Ureter (tissue), 1 donor: ENCODE data around the genes NEK9 and TTLL5.

DNA sequence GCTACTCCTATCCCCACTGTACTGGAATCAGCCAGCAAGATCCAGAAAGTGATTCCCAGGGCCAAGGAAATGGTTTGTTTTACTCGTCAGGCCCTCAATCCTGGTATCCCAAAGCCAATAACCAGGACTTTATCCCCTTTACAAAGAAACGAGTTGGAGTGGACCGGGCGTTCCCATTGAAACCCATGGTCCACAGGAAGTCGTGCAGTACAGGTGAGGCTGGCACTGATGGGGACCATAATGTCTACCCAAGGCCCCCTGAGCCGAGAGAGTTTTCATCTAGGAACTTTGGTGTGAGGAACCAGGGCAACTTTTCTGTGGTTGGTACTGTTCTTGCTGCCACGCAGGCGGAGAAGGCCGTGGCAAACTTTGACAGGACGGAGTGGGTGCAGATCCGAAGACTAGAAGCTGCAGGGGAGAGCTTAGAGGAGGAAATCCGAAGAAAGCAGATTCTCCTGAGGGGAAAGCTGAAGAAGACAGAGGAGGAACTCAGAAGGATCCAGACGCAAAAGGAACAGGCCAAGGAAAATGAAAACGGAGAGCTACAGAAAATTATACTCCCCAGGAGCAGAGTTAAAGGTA lies 1.5 kb downstream of the ZC2HC1C start:
- PRO-cap: no peak

- PRO-cap: bidirectional peak, plus-strand start at chr14:75127137, minus-strand start at chr14:75127045
Observed at GRCh38 chr14:75126895-75127824, at the start of gene NEK9. Gene NEK9 (minus strand): TSS chr14:75127048.

- PRO-cap: no peak
Observed at GRCh38 chr14:75242429-75243066, 36.1 kb upstream of the FOS start.

DNA sequence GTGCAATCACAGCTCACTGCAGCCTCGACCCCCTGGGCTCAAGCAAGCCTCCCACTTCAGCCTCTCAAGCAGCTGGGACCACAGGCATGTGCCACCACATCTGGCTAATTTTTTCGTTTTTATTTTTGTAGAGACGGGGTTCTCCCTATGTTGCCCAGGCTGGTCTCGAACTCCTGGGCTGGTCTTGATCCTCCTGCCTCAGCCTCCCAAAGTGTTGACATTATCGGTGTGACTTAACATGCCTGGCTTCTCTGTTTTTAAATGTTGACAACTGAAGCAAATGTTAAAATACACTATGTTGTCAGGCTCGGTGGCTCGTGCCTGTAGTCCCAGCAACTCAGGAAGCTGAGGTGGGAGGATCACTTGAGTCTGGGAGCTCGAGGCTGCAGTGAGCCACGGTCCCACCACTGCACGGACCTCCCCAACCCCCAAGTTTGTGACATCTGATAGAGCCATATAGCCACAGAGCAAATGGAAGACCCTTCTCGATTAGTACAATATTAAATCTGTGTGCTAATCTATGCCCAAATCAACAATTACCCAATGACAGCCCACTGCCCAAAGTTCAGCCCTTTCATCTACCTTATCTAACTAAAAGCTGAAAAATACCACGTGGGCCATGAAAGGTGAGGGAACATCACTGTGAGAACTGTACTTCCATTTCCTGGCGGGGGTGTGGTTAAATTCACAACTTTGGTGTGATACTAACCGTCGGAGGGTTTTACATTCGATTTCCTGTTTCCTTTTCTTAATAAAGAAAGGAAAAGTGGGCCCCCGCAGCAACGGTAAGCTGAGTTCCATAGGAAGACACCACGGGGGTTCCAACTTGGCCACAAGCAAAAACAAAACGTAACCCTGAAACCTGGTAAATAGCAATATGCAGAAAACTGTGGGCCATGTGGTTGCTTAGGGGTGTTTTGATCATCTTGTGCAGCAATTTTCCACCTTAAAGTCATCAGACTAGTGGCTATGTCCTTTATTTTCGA lies 31.3 kb upstream of the FOS start:
- PRO-cap: no peak

DNA sequence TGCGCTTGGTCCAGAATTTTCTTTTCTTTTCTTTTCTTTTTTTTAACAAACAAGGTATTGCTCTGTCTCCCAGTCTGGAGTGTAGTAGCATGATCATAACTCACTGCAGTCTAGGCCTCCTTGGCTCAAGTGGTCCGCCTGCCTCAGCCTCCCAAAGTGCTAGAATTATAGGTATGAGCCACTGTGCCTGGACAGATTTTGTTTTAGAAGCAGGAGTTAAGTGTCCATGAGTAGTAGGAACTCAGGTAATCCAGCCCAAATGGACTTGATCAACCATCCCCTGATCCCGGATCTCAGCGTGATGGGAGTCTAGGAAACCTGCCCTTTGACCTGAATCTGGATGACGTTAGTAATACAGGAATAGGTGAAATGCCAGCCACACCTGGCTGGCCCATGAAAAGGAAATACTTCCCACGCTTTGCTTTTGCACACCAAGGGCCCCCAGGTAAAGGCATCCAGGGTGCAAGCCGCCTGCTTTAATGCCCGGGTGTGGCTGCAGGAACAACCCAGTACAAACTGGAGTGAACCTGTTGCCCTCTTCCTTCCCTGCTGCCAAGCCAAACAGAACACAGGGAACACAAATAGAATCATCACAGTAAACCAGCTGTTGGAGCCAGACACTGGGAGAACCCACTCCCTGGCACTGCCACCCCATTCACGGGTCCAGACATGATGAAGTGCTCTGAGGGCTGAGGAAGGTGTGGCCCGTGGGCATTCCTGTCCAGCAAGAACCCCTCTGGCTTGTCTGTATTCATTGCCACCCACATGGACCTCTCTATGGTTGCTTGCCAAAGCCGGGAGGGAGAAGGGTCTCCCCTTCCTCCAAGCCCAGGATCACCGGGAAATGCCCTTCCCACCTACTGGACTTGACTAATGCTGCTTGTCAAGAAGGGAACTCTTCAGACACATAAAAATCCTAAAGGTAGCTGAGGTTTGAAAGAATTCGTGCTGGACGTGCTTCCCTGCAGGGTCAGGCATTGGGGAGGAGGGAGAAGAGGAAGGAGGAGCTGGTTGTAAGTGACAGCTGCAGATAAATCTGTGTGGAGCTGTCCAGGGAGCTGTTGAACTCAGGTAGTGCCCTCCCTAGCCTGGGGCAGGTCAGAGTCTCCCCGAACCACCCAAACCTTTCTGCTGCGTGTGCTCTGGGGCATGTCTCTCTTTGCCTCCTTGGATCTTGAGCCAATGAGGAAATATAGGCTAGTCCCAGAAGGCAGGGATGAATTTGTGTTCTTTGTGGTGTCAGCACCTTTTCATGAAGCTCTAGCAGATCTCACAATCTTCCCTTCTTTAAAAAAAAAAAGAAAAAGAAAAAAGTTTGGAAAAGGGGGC lies 24.1 kb upstream of the FOS start:
- PRO-cap: no peak

DNA sequence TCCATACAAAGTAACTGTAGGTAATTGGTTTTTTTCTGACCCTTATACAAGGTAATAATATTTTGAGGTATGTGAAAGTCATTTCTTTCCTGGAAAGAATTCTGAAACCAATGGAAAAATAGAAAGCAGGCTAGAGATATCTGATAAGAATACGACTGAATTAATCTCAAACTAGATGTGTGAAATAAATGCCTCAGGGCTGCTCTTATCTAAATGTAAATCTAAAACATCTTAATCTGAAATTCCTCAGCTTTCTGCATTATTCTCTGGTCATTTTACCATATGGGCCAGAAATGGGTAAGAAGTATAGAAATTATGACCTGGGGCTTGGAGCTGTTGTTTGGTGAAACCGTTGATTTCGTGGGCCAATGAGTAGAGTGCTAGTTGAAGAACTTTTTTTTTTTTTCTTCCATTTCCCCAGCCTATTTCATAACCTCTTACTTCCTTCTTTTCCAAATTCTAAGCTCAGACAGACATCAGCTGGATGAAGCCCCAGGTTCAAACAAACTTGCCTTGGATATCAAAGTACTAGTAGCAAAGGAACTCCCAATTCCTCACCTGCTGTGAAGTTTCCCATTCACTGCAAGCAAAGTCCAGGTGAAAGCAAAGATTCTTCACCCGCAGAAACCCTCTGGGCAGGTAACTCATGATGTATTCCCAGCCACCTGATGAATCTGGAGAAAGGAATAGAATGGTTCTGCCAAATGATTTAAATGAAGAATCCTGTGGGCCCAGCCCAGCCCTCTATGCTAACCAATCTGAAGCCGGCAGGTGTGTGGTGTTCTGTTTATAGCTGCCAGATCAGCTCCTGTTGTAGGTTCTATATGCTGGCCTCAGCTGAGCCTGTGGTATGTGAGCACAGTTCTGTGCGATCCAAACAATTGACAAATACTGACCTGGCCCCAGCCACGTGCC lies 9.7 kb upstream of the FOS start:
- PRO-cap: no peak

GRCh38 chr14:75280373-75280759 lies 1.7 kb downstream of the FOS start:
- PRO-cap: no peak

GRCh38 chr14:75295037-75295482 lies 16.4 kb downstream of the FOS start:
- PRO-cap: no peak

DNA sequence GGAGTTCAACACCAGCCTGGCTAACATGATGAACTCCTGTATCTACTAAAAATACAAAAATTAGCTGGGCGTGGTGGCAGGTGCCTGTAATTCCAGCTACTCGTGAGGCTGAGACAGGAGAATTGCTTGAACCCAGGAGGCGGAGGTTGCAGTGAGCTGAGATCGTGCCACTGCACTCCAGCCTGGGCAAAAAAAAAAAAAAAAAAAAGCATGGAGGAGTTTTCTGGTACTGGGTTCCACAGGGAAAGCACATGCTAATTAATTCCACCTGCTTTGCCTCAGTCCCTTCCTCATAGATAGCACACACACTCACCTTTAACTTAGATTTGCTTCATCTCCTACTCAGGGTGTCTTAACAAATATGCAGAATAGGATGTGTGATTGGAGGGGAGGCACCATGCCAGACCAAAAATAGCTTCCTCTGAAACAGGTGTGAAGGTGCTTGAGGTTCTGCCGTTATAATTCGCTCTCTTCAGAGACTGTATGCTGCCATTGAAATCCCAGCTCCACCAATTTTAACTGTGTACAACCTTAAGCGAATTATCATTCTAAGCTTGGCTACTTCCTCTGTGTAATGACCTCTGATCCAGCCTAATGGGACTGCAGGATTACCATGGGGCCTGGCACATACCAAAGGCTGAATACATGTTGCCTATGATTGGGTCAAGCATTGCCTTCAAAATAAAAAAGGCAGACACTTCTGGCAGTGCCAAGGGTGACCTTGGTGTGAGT lies 9.3 kb downstream of the JDP2 start:
- PRO-cap: no peak

DNA sequence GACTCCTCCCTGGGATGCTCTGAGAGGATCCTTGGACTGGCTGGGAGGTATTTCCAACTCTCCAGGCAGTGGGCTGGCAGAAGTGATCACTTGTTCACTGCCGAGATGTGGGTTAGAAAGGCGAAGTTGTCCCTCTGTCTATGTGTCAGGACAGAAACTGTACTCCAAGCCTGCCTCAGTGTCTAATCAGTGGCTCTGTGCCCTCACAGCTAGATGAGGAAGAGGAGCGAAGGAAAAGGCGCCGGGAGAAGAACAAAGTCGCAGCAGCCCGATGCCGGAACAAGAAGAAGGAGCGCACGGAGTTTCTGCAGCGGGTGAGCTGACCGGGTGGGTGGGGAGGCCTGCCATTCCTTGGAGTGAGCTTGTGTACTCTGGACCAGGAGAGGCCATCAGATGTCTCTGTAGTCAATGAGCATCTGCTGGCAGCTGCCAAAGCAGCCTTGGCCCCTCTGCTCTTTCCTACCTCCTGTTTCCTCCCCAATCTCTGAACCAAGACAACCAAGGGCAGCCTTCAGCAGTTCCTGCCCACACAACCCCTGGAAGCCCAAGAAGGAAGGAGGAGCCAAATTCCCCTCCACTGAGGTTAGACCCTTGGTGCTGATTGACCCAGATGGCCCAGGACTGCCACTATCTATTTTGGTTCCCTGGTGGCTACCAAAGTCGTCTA lies 33.5 kb downstream of the JDP2 start:
- PRO-cap: no peak

DNA sequence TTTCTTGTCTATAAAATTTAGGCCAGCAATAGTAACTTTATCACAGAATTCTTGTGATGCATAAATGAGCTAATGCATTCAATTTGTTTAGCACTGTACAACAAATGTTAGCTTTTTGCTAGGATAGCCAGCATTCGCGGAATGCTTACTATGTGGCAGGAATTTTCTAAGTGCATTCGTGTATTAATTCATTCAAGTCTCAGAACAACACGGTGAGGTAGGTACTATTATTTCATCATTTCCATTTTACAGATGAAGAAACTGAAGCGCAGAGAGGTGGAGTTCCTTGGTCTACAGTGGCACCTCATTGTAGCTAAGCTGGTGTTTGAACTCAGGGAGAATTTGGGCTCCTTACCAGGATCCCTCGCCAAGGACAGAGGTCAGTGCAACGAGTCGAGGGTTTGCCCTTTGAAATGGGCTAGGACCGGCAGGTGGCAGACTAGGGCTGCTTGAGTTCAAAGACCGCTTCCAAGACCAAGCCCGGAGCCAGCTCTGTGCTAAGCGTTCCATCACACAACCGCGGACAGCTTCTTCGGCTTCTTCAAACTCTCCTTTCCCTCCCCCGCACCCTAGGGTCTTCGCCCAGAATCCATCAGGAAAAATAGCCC lies 894 bp upstream of the FLVCR2 start:
- PRO-cap: no peak

- PRO-cap: no peak
Observed at GRCh38 chr14:75651293-75651940, 9.3 kb downstream of the ERG28 start.

GRCh38 chr14:75660691-75662002 lies at the start of gene TTLL5:
Gene TTLL5 (plus strand): TSS chr14:75661246.
- PRO-cap: bidirectional peak, plus-strand start at chr14:75661157, minus-strand start at chr14:75660827; bidirectional peak, plus-strand start at chr14:75661268, minus-strand start at chr14:75661185

DNA sequence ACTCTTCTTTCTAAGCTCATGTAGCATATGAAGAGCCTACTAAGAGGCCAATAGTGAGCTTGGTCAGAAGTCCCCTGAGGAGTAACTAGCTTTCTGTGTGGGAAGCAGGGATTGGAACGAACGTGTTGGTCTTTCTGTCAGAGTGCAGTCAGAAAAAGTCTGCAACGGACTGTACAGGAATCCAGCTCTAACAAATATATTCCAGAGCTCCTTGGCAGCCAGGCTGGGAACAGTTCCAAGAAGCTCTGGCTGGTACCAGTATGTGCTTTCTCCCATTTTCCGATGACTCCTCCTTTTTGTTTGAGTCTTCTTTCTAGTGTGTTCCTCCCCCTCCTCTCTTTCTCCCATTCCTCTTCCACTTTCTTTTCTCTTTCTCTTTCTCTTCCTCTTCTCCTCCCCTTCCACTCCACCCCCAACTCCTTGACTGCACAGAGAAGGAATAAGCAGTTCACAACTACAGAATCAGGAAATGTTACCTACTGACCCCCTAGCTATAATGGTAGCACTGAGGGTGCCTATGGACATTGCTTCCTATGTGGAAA lies 59.8 kb downstream of the TTLL5 start:
- PRO-cap: no peak

GRCh38 chr14:76012218-76013018 lies 26.9 kb downstream of the IFT43 start:
- PRO-cap: bidirectional peak, plus-strand start at chr14:76012690, minus-strand start at chr14:76012650

GRCh38 chr14:76101863-76102121 lies 49.9 kb upstream of the GPATCH2L start:
- PRO-cap: no peak

GRCh38 chr14:76476430-76476629 lies 100.4 kb downstream of the ESRRB start:
- PRO-cap: no peak

DNA sequence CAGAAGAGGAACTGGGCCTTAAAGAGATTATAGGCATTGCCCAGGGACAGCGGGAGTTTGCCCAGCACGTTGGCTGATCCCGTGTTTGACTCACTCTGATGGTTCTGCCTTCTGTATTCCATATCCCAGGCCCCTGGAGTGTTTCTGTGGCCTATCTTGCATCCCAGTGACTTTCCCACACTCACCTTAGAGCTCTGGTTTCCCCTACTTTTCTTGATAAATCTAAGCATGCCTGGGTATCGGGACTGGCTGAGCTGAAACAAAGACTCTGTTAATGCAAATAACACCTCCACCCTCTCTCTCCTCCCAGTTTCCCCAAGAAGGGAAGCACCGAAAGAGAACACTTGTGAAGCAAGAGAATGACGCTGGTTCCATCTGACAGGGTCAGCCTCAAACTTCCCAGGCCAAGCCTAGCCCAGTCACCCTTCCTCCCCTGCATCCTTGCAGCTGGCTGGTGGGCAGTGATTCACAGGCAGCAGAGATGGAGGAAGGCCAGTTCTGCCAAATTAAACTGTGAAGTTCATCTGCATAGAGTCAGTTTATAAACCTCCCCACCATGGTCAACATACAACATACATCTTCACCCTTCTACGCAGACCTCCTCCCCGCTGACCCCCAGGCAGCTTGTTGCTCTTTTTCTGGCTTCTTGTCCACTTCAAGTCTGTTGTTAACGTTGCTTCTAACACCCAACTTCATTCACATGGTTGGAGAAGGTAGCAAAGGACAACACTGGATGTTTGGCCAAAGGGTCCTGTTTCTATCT lies 2.8 kb downstream of the LRRC74A start:
- PRO-cap: no peak

DNA sequence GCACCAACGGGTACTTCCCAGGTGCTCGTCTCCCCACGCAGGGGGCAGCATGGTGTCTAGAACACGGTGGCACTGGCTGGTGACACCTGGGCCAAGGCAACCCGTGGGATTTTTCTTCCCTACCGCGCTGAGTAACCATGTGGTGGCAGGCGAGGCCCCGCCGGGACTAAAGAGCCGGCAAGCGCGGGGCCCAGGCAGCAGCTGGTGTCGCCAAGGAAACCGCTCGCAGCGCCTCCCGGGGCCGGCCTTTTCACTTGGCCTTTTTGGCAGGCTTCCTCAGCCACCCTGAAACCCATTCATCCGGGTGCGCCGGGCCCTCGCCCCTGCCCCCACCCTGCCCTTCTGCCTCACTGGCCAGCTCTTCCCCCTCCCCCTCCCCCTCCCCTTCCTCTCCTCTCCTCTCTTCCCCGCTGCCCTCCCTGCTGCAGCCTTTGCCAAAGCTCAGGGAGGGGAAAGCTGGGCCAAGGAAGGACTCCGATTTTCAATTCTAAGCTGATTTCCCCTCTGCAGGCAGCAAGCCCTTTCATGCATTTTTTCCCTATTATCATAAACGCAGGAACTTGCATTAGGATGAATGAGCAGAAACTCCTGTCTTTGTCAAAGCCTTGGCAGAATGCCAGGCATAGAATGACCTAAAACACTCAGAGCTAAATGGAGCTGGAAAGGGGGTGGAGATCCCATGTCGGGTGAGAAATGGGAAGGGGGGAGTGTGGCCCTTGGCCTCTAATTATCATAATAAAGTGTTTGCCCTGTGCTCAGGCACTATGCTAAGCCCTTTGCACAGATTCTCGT lies 81.2 kb downstream of the IRF2BPL start:
- PRO-cap: unidirectional peak, plus-strand start at position 444 of the sequence

DNA sequence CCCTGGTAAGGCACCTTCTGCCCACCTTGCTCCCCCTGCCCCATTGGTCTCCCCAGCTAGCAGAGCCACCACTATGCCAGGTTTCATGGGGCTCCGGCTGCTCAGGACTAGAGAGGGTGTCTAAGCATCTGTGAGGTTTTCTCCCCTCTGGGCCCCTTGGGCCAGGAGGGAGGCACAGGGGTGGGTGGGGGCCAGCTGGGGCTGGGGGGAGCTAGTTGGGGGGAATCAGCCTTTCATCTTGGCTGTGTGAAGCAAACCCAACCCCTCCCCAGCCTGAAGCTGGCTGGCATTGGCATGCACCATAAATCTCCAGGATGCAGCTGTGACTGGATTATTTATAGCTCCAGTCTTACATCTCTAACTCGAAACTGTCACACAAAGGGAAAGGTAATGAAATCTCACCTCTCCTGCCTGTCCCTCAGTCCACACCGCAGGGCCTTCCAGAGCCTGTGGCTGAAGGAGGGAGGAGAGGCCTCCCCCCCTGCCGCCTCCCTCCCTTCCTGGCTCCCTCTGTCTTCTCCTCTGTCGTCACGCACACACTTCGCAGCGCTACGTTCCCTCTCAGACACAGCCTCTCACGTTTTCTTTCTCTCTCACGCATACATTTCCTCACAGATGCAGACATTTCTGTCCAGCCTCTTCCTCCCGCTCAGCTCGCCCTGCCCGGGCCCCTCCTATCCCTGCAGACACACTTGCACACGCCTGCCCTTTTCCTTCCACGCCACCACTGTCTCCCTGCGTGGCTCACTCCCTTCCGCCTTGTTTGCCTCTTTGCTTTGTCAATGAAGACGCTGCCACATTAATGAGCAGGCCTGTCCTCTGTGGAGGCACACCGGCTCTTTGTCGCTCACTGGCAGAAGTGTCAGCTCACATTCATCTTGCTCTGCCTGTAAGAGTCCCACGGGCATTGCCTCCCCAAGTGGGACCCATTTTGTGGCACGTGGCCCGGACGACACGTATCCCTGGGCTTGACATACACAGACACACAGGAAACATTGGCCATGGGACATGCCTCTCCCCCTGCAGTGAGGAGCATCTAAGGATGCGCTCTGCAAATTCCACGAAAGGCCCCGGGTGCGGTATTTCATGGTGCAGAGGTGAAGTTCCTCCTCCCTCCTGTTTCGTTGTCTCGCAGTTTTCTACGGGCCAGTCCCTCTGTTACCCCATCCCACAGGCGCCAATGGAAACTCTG lies 28.0 kb downstream of the IRF2BPL start:
- PRO-cap: unidirectional peak, minus-strand start at position 661 of the sequence